SP-49 (cell line): ENCODE measurements around the genes PTGES2, LCN2 and BBLN.

DNA sequence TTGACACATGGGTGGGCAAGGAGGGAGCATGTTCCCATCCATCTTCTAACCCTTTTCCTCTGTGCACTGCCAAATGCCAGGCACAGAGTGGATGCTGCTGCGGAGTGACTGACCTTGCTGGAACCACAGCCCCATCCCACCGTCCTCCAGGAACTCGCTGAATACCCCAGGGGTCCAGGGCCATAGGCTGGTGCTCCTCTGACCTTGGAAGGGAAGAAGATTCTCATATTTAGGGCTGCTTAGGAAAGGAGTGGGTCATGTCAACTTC is 7.9 kb downstream of the NIBAN2 start:
- PRO-cap: no peak

DNA sequence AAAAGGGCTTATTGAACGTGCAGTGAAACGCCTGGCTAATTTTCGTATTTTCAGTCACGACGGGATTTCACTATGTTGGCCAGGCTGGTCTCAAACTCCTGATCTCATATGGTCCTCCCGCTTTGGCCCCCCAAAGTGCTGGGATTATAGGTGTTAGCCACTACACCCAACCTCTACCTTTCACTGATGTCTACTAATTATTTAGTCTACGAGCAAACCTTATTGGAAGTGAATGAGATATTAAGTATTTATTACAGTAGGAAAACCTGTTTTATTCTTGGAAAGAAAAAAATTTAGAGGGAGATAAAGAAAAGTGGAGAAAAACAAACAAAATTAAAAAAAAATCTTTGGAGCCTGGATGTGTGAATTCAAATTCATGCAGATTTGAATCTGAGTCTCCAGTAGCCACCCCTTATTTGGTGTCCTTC is 16.3 kb downstream of the STXBP1 start:
- PRO-cap: no peak

DNA sequence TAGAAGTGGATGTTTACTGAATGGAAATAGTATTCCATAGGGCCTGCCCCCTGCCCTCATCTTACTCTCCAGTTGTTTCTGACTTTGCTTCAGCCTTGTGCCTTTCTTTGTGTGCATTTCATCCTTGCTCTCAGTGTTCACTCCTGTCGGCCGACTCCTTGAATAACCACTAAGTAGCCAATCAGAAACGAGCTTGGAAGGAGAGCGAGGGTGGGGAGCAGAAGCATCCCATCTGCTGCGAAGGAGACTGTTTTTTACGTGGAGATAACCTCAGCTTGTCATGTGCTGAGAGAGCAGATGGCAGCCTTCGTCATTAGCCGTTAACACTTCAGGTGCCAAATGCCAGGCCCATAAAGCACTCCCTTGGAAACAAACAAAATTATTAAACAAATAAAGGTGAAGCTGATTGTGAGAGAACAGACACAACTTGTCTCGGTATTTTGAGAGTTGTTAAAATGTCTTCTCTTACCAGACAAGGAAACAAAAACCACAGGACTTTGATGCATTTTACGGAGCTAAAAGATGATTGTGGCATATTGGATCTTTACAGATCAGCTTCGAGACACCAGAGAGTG is 45.4 kb upstream of the CFAP157 start:
- PRO-cap: no peak

DNA sequence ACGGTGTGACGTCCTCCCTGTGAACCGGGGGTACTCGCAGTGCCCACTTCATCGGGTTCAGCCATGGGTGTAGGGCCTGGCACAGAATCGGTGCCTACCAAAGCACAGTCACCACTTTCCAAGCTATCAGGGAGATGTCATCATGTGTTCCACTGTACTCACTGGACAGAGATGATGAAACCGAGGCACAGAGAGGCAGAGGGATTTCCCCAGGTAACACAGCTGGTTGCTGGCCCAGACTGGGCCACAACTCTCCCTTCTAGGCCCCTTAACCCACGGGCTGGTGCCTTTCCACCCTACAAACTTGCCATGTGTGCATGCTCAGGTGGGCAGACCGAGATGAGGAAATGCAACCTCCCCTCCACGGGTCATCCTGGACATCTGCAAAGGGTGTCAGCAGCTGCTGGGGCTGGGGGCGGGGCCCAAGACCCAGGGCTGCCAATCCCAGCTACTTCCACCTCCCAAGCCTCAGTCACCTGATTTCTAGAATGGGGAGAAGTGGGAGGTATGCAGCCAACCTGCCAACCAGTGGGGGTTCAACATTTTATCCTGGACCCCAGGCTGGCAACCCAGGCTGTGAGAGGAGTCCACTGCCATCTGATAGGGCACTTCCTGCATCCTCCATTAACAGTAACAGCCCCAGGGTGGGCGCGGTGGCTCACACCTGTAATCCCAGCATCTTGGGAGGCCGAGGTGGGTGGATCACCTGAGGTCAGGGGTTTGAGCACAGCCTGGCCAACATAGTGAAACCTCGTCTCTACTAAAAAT is 882 bp upstream of the SH2D3C start:
- PRO-cap: unidirectional peak, minus-strand start at position 92 of the sequence

GRCh38 chr9:127782895-127783584 is 2.8 kb upstream of the CDK9 start:
- PRO-cap: no peak

DNA sequence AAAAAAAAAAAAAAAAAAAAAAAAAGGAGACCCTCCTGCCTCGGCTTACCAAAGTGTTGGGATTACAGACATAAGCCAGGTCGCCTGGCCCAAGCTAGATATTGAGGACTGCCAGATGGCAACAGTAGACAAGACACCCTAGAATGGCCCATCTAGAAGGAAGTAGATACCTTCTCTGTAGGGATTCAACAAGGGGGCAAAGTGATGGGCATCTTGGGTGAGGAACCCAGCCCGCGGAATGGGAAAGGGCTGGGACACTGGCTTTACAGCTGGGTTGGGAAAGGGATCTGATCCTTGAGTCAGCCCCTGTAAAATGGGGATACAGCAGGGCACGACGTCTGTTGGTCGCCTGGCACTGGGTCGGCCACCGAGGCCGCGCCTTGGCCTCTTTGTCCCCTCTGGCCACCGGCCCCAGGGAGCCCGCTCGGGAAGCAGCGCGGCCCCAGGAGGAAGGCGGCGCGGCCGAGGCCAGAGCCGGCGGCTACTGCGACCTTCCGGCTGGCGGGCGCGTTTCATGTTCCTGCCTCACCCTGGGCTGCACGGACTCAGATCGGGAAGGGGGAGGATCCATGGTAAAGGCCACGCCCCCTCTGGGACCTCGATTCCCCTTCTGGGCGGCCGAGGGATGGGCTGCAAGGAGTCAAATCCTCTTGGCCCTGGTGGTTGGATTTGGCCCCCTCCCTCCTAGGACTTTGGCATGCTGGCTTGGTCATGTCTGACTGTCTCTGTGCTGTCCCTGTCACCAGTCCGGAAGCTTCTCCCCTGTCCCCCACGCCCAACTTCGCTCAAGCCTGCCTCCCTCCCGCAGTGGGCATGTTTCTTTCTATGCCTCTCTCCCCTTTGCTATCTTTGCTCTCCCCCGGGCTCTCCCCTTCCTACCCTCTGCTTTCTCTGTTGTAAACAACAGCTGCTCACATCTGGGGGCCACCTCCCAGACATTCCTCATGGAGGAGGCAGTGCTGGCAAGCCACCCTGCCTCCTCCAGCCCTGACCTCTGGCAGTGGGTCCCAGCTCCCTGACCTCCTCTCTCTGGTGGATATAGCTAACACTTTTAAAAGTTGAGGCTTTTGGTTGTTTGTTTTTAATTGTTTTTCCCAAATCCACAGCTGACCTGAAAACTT is 25.7 kb downstream of the FPGS start:
- PRO-cap: no peak

GRCh38 chr9:127874572-127874817 is 3.0 kb downstream of the AK1 start:
- PRO-cap: no peak

- PRO-cap: no peak
Observed at GRCh38 chr9:127979020-127979866, 1.5 kb downstream of the EEIG1 start.

GRCh38 chr9:128125042-128126403 is 2.0 kb downstream of the PTGES2 start:
- PRO-cap: no peak

DNA sequence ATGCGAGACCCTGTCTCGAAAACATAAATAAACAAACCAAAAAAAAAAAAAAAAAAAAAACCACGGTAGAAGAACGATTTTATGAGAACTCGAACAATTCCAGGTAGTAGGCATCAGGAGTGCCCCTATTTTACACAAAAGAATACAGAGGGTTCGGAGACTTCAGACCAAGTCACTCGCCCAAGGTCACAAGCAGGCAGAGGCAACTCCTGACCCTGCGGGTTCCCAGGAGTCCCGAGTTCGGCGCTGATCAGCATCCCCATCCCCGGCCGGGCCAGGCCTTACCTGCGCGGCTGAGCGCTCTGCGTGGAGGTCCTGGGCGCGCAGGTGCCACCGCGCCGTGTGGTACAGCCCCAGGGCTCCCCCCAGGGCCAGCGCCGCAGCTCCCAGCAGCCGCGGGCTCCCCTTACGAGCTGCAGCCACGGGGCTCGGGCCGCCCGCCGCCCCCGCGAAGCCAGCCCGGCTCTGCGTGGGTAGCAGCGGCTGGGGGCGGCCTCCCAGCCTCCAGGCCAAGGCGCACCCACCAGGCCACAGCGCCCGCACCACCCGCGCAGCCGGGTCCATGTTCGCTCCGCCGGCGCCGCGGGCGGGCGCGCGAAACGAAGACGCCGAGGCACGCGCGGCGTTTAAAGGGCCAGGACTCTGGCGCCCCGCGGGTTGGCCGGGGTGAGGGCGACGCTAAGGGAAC is at the start of gene PTGES2:
Gene PTGES2, minus strand, starts transcription at position 576 of the 688 bp plus-strand sequence.
- PRO-cap: bidirectional peak, plus-strand start at position 655 of the sequence, minus-strand start at position 573 of the sequence

DNA sequence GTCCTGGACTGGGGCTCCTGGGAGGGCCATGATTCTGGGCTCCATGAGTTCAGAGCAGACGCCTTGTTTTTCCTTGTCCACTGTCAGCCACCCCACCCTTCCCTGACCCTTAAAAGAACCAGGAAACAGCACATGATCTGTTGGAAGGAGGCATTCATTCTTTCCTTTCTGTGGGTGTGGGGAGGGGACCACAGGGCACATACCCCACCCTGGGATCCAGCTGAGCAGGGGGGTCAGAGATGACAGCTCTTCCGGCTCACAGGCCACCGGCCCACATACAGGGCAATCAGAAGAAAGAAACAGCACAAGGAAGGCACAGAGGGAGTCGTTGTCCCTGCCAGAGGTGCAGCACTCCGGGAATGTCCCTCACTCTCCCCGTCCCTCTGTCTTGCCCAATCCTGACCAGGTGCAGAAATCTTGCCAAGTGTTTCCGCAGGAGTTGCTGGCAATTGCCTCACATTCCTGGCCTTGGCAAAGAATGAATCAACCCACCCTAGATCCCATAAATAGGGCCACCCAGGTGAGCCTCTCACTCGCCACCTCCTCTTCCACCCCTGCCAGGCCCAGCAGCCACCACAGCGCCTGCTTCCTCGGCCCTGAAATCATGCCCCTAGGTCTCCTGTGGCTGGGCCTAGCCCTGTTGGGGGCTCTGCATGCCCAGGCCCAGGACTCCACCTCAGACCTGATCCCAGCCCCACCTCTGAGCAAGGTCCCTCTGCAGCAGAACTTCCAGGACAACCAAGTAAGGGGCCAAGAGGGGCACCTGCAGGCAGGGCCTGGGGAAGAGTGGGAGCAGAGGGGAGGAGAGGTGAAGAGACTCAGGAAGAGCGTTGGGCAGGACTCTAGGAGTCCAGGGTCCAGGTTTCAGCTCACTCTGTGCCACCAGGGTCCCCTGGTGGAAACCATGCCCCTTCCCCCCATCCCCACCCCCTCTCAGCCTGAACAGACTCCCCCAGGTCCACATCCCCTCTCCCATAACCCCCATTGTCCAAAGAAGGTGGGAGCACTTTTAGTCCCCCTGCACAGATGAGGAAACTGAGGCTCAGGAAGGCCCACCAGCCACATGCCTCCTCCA is at the start of gene LCN2:
Gene LCN2, plus strand, starts transcription at position 532 of the 1,075 bp plus-strand sequence.
- PRO-cap: no peak

DNA sequence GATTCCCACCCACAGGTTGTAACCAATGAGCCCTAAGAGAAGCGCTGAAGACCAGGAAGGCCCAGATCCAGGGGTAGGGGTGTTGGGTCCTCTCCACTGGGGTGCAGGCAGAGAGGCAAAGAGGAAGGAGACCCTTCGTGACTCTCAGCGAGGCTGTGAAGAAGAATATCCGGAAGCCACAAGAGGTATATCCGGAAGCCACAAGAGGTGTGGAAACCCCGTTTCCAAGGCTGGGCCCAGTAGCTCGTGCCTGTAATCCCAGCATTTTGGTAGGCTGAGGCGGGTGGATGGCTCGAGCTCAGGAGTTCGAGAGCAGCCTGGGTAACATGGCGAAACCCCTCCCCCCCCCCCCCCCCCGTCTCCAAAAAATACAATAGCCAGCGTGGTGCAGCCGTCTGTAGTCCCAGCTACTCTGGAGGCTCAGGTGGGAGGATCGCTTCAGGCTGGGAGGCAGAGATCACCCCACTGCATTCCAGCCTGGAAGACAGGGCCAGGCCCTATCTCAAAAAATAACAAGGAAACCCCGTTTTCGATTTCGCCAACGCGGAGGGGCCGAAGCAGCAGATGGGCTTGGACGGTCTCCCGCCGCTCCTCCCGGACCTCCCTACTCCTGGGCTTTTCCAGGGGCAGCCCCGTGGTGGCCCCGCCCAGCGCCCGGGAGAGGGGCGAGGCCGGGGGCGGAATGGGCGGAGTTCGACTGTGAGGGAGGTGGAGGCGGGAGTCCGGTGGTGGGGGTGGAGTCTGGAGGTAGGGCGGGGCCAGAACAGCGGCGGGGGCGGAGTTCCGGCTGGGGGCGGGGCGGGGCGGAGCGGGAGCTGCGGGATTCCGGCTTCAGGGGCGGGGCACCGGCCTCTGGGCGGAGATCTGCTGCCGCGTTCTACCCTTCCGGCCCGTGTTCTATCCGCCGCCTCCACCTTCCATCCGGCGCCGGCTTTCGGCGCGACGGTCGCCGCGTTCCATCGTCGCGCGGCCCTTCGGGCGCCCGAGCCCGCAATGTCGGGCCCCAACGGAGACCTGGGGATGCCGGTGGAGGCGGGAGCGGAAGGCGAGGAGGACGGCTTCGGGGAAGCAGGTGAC is at the start of gene BBLN:
Gene BBLN, plus strand, starts transcription at position 851 of the 1,077 bp plus-strand sequence.
- PRO-cap: bidirectional peak, plus-strand start at position 900 of the sequence, minus-strand start at position 722 of the sequence

- PRO-cap: no peak
Observed at GRCh38 chr9:128243164-128244242, 32.3 kb downstream of the GOLGA2 start.

DNA sequence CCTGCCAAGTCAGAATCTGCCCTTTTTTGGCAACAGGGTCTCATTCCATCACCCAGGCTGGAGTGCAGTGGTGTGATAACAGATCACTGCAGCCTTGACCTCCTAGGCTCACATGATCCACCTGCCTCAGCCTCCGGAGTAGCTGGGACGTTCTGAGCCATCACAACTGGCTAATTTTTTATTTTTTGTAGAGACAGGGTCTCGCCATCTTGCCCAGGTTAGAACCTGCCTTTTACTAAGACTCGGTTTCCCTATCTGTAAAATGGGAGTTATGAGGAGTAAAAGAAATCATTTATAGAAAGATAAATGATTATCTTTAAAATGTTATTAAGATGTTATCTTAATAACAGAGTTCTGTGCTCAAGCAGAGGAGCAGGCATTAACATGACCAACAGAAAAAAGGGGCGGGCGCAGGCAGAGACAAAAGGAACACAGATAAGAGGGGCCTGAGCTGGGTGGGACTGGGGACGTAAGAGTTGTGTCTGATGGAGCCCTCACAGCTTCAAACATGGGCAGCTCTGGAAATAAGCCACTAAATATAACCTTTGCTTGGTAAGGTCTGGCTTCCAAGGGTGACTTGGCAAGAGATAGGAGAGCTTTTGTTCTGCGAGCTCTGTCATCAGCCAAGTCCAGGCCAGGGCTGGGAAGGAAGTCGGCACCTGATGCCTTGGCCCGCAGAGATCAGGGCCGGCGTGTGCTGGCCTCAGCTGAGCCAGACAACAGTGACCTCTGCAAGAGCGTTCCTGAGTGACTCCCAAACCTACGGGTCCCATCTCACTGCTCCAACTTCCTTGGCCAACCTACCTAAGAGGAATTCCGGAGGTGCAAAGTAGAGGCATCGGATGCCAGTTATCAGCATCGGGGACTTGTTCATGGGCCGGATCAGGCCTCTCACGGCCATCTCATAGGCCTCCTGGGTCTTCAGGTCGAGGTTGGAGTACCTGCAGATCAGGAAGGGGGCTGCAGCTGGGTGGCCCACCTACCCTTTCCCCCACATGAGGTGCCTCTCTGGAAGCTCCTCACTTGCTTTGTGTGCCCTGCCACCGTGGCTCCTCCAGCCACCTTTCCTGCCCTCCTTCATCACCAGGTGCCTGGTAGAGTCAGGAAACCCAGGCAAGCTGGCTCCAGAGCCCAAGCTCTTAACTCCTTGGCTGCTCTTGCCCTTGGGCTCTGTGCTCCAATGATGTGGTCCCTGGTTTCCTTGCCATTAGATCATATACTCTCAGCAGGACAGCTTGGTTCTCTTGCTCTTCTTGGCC is 11.7 kb downstream of the TRUB2 start:
- PRO-cap: no peak

DNA sequence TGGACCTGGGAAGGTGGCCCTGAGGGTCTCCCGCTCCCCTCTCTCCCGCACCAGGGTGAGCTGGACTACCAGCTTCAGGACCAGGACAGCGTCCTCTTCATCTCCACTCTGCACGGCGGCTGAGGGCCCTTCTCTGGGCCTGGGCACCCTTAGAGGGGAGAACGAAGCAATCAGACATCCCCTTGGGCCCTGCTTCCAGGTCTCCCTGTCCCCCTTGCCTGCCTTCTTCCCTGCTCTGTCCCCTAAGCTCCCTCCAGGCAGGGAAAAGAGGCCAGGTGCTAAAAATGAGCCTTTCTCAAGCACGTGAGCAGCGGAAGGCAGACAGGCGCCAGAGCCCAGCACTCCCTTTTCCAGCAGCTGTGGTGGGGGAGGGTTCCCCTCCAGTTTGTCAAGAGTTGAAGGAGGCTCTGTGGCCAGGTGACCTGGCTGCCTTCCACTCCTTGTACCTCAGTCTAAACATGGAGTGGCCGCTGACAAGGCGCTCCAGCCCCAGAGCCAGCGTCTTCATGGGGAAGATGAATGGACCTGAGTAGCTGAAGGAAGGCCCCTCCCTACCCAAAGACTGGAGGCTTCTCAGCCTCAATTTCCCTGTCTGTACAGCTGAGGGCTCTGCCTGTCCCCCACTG is 18.6 kb downstream of the URM1 start:
- PRO-cap: no peak

DNA sequence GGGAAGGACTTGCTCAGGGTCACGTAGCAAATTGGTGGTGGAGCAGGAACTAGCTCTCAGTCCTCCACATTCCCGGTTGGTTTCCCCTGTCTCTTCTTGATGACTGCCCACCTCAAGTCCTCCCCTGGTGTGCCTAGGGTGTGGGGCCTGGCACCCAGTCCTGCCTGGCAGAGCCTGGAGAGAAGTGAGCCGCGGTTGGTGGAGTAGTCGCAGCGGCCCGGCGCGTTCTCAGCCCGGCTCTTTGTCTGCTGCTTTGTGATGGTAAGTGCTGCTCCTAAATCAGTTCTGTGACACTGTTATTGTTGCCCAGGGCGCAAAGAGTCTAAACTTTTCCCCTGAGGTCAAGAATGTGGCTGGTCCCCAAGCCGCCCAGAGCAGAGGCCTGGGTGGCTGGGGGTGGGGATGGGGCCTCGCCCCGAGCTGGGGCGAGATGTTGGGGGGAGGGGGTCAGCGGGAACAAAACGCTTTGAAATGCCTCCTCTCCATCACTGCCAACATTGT is 11.8 kb upstream of the CERCAM start:
- PRO-cap: no peak

GRCh38 chr9:128454961-128455390 is 830 bp upstream of the ODF2 start:
- PRO-cap: no peak

- PRO-cap: no peak
Observed at GRCh38 chr9:128473444-128474030, 17.7 kb downstream of the ODF2 start.

DNA sequence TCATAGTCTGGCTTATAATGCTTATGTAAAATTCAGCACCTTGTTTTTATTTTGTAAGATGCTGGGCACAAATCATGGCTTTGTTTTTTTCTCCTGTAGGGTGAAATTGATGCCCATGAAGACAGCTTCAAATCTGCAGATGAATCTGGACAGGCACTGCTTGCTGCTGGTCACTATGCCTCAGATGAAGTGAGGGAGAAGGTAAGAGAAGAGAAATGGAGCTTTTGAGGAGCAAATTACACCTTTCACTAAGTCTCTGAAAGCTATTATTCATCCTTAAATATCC is 27.1 kb downstream of the SPTAN1 start:
- PRO-cap: no peak

DNA sequence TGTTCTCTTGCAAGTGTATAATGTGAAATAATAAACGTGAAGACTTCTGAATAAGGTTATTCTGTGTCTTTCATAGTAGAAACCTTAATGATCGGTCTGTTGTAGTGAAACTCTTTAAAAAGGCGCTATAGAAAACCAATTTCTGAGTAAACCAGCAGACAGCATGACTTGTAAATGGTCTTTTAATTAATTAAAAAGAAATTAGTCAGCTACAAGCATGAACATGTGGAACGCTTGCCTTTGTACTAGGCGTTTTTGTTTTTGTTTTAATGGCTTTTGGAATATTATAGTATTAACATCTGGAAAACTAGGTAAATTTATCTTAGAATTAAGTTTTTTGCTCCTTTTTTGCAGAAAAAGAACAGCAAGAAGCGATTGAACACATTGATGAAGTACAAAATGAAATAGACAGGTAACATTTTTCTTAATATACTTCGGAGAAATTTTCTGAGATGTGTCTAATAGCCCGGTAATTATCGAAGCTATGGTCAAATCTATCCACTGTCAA is 1.8 kb downstream of the SET start:
- PRO-cap: no peak